Pericardium (tissue), 1 donor: ENCODE measurements around a stretch of chr21.

DNA sequence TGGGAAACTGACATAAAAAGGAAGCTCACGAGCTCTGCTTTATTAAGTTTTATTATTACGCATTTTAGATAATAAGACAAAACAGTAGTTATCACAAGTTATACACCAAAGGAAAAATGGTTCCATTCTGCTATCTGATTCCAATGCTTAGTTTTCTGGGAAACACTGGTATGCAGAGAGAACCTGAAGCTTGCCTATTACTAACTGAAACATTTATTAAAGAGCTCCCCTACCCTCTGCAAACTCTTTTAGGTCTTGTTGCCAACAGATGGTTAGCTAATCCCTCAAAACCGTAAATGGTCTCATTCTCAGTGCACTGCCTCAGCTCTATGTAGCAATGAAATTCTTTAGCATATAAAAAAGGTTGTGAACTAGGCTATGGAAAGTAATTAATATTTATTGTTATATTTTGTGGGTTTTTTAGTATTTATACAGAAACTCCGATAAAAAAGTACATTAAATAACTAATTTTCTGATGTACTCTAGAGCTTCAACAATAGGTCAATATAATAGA lies 20.4 kb downstream of the C21orf91 start:
- RRBS, result no CpG with 5 or more reads among the region's 4 CpGs

DNA sequence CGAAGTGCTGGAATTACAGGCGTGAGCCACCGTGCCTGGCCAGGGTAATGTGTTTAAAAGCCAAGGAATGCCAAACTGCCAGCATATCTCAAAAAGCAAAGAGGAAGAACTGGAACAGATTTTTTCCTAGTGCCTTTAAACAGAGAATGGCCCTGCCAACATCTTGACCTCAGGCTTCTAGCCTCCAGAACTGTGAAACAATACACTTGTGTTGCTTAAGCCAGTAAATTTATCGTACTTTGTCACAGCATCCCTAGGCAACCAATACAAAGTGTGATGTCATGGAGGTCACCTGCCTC lies 858.3 kb upstream of the TMPRSS15 start:
- RRBS, result no CpG with 5 or more reads among the region's 4 CpGs

DNA sequence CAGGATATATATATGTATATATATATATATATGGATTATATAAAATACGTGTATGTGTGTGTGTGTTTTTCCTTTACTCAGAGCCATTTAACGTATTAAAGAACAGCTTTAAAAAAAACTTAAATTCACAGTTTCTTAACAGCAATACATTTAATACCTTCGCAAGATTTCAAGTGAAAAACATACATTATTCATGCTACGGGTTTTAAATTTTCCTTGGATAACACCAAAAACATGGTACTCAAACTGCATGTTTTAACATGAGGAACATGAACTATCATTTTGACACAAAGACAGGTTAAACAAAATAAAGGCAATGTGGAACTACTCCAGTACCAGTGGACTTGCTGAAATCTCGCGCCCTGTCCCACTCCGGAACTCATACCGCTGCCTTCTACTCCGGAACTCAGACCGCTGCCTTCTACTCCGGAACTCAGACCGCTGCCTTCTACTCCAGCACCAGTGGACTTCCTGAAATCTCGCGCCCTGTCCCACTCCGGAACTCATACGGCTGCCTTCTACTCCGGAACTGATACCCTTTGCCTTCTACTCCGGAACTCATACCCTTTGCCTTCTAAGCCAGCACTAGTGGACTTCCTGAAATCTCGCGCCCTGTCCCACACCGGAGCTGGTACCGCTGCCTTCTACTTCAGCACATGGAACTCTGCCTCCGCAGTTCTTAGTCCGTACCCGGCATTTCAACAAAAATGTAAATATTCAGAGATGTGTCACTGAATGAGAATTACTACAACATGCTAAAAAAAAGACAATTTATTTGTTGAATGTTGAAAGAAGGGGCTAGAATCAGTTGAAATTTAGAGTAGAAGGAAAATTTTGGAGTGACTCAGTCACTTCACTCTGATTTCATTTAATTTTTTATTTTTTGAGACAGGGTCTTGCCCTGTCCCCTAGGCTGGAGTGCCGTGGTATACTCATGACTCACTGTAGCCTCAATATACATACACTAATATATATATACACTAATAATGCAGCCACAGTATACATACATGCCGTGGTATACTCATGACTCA lies 148.6 kb downstream of the NCAM2 start:
- RRBS, result 96% methylated on average over 8 of the region's 27 CpGs

- RRBS, result no CpG with 5 or more reads among the region's 10 CpGs
Observed at GRCh38 chr21:23886835-23887269, 1720.4 kb downstream of the MRPL39 start.

DNA sequence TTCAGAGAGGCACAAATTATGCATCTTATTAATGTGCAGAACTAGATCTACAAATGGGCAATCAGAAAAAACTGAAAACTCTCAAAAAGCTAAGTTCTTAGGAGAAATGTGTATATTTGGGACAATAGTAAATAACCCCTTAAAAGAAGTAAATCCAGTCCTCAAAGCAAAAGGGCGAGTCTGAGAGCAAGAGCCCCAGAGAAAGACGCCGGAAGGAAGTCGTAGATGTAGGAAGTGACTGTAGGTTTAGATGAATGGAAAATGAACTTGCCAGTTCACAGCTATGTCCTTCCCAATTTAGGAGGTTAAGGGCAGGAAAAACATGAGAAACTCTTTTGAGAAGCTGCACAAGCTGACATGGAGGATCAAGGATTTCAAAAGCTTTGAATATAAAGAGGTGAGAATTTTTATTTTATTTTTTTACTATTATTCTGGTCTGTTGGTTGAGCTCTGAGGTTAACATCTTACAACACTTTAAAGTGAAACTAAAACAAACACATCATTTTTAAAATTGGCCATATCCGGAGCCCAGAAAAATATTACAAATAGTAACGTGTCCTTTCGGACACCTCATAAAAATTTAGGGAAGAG lies 1178.7 kb downstream of the MRPL39 start:
- RRBS, result no CpG with 5 or more reads among the region's 7 CpGs

GRCh38 chr21:25424658-25424927 lies 182.7 kb downstream of the MRPL39 start:
- RRBS, result no CpG with 5 or more reads among the region's 1 CpG

DNA sequence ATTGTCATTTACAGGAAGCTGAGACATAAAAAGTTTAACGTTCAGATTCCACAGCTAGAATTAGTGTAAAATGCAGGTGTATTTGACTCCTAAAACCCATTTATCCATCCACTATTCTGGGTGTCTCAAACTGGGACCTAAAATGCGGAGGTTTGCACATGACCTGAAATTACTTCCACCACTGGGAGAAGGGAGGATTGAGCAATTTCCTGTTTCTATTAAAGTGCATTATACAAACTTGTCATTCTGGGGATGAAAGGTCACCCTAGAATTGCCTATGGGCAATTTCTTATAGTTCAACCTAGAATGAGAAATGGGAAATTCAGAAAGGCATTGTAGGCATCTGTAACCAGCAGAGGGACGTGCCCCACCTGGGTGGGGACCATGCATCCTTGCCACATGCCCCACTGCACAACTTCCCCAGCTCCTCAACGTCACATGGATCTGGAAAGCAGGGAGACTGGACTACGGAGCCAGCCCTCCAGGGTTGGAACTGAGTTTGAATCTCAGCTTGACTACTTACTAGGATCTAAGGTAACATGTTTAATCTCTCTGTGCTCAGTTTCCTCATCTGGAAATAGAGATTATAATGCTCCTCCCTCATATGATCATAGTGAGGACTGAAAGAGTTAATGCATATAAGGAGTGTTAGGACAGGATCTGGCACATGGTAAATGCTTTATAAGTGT lies 47.0 kb downstream of the MRPL39 start:
- RRBS, result no CpG with 5 or more reads among the region's 5 CpGs

DNA sequence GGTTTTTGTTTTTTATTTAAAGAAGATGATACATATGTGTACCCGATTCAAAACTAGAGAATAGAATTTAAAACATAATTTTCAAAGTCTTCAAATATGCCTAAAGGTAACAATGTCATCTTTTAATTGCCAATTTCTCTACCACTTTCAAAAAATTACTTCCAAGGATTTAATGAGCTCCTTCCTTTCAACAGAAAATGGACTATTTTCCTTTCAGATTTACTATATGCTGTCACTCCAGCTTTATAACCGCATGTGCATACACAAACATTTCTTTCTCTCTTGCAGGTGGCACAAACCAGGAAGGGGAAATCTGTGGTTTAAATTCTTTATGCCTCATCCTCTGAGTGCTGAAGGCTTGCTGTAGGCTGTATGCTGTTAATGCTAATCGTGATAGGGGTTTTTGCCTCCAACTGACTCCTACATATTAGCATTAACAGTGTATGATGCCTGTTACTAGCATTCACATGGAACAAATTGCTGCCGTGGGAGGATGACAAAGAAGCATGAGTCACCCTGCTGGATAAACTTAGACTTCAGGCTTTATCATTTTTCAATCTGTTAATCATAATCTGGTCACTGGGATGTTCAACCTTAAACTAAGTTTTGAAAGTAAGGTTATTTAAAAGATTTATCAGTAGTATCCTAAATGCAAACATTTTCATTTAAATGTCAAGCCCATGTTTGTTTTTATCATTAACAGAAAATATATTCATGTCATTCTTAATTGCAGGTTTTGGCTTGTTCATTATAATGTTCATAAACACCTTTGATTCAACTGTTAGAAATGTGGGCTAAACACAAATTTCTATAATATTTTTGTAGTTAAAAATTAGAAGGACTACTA lies 33.5 kb downstream of the MRPL39 start:
- RRBS, result no CpG with 5 or more reads among the region's 4 CpGs

DNA sequence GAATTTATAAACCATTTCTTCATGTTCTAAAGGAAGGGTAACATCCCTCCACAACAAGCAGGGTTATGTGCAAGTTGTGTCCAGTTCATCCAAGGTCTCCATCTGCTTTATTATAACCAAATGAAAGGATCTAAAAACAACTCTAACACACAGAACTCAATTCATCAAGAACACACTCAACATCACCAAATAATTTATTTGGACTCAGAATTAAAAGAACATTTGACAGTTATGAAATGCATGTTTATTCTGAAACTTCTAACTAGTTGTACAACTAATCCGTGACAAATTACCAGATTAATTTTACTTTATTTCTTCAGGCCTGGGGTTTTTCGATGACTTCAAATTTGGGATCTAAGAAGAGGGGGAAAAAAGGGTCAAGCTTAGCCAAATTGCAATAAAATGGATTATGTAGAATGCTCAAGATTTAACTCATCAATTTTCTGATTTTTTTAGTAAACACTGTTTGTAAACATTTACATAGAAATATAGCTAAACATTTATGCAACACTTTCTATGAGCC lies 10.3 kb downstream of the ATP5PF start:
- RRBS, result no CpG with 5 or more reads among the region's 2 CpGs

GRCh38 chr21:25891522-25892061 lies 156.8 kb downstream of the GABPA start:
- RRBS, result no CpG with 5 or more reads among the region's 6 CpGs

GRCh38 chr21:25903477-25904054 lies 168.8 kb downstream of the GABPA start:
- RRBS, result no CpG with 5 or more reads among the region's 7 CpGs

- RRBS, result no CpG with 5 or more reads among the region's 15 CpGs
Observed at GRCh38 chr21:25911518-25912099, 176.8 kb downstream of the GABPA start.

- RRBS, result no CpG with 5 or more reads among the region's 8 CpGs
Observed at GRCh38 chr21:25914026-25914559, 179.3 kb downstream of the GABPA start.

DNA sequence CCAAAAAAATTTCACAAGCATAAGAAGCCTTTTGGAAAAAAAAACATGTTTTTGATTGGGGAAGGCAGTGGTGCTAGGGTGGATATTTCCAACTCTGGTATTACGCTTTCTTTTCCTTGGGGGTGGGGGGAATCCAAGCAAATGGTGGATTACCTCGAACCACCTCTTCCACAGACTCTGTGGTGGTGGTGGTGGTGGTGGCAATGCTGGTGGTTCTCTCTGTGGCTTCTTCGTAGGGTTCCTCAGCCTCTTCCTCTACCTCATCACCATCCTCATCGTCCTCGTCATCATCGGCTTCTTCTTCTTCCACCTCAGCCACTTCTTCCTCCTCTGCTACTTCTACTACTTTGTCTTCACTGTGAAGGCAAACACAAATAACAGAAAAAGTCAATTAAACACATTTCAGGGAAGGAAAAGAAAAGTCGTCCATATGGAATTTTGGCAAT lies 148.9 kb downstream of the APP start:
- RRBS, result no CpG with 5 or more reads among the region's 7 CpGs

DNA sequence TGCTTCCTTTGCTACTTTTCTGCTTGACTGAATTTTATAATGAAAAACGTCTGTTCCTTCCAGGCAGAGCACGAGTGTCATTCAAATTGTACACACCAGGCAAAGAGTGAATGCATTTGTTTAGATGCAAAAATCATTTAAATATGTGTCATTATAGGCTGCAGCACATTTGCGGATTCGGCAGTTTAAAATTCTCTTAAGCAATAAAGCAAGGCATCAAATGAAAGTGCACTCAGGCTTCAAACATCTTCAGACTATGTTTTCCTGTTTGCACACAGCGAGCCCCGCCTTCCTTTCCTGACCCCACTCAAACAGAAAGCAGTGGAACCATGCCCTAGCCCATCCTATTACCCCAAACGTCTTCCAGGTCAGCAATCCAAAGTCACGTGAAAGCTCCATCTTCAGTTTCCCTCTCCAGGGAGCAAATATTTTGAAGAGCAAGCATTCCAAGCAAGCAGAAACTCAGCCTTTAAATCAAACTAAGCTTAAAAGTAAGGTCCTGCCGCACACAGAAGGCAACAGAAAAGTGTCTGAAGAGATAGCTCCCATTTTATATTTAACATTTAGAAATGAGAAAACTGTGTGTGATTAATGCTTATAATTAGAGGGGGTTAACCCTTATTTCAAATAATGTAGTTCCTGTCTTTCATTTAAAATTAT lies 99.5 kb downstream of the APP start:
- RRBS, result no CpG with 5 or more reads among the region's 9 CpGs

- RRBS, result no CpG with 5 or more reads among the region's 1 CpG
Observed at GRCh38 chr21:26123030-26123337, 47.6 kb downstream of the APP start.

DNA sequence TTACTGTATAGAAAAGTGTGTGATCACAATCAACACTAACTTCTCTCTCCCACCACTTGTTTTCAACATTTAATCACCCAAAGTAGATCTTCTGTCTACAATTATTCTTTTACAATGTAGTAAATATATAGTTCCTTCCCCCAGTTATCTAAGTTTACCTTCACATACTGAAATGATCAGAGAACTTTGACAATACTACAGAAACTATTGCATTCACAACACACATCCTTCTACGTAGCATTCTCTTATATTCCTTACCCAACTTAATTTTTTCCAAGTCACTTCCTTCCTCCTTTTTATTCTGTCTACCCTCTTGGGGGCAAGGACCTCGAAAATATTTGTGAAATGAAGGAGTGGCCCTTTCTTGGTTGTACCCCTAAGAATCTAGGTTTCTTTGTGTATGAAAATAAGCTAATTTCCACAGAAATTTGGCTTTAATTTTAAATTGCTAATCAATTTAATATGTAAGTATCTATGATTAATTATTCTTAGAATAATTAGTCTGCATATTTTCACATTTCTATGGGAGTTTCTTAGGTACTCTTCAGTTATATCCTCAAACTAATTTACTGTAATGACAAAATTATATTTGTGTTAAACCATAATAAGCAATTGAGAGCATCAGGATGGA lies 9.3 kb downstream of the APP start:
- RRBS, result no CpG with 5 or more reads among the region's 2 CpGs

- RRBS, result no CpG with 5 or more reads among the region's 4 CpGs
Observed at GRCh38 chr21:26165446-26165803, 5.1 kb downstream of the APP start.

DNA sequence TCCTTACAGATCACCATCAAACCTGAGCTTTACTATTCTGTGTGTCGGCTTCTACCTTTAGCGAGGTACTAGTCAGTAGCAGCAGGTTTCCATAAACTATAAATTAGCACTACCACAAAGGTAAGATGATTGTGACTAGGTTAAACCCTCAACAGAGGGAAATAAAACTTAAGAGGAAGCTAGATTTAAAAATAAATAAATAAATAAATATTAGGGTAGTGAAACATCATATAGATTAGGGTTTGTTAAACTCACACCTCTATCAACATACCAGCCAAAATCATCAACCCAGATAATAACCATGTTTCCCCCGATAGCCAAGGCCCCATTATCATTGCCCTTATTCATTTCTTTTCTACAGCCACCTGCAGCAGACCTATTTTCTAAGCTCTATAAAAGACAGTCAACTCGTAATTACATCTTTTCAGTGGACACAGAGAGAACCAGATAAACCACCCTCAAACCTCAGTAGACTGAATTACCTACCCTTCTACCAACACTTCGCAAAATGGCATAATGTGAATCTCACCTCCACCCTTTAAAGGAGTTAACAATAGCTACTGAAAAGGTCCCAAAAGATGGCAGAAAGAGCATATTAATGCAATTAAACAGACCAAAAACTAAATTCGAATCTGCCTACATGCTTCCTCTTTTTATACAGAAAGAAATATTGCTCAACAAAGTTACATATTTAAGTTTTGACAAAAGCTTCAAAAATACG lies 2.5 kb downstream of the APP start:
- RRBS, result no CpG with 5 or more reads among the region's 7 CpGs

GRCh38 chr21:26833608-26834355 lies 11.4 kb downstream of the ADAMTS1 start:
- RRBS, result no CpG with 5 or more reads among the region's 7 CpGs